ENCODE measurements around a stretch of chr7.

GRCh38 chr7:16754338-16754880 lies 854 bp downstream of the TSPAN13 start:
- PRO-cap = bidirectional peak, plus-strand start at chr7:16754386, minus-strand start at chr7:16754236

DNA sequence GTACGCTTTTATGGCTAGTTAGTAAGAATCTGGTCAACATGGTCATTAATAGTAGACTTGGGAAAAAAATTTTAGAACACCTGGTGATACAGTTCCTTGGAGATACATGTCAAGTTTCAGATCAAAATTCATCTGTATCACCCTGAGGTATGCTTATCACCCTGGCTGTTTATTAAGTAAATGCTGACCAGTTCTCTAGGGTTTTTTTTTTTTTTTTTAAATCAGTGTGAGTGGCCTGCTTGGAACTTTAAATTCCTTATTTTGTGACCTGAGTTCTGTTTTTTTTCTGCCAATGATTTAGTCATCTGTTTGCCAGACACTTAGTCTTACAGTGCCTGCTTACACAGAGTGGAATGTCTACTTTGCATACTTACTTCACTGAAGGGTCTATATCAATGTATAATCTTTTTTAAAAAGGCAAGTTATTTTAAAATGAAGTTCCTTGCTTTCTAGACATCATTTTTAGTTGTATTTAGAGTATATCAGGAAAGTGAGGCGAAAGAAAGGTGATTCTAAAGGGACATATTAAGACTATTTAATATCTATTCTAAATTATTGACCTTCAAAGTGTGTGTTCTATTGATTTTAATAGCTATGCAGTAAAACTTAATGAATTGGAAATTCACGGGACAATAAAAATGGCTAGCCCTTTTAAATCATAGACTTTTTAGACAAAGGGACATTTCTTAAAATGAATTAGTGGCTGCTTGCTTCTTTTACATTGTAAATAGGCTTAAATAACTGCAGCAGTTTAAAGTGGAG lies 2.0 kb downstream of the TSPAN13 start:
- PRO-cap = no peak

DNA sequence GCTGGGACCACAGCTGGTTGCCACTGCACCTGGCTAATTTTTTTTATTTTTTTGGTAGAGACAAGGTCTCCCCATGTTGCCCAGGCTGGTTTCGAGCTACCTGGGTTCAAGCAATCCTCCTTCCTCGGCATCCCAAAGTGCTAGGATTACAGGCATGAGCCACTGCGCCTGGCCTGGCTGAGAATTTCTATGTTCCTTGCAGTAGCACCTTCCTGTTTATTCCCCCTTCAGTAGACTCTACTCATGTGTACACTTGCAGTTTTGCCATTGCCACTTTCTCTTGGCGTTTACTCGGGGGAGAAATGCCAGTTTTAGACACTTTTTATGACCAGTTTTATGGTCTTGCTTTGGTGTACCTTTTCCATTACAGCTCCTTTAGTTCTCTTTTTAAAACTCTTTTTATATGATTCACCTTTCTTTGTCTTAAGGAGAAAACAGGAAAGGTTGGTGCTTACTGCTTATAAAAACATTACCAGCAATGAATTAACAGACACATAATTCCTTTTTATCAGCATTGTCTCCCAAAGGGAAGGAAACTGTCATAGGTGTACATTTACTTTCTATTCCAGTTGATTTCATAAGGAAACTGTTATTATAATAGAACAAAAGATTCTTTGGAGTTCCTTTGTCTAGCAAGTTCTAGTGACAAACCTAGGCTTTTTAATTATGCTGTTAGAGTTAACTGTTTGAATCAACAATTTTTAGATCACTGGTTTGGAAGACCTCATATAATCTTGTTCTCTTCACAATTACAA lies 11.9 kb downstream of the TSPAN13 start:
- PRO-cap = no peak

DNA sequence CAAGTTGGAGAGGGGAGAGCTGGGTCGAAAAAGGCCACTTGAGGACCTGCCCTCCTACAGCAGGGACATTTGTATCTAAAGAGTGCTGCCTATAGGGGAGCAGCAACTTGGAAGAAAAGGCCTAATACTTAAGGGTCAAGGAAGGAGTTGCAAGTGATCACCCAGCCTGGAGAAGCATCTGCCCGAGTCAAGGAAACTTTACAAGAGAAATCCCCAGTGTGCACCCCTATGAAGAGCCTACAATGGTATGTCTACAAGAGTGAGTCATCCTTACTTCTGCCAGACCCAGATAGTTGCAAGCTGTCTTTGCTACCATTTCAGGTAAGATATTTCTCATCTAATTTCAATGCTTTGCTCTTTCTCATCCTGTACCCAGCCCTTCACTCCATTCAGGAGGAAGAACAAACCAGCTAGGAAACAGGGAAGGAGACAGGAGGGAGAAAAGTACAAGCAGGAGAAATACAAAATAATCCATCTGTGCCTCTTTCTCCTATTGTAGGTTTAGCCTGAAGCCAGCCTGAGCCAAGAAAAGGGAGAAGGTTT lies 34.4 kb upstream of the AGR3 start:
- PRO-cap = no peak

DNA sequence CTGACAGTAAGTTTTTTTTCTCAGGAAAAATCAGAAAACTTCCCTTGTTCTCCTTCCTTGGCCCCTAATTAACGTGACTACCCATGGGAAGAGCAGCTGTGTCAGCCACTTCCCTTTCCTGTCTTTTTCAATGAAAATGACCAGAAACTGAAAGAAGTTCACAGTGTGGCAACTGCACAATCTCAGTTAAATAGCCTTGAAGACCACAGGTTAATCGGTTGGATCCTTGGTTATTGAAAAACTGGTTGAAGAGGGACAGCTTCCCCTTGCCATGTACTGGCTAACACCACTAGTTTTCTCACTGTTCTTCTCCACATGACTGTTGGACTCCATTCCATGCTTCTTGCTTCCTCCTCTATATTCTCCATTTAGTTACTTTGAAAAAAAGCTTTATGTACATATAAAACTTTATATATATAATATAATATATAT lies 148.8 kb upstream of the AGR3 start:
- PRO-cap = no peak

GRCh38 chr7:17085319-17085682 lies 203.5 kb upstream of the AGR3 start:
- PRO-cap = no peak

DNA sequence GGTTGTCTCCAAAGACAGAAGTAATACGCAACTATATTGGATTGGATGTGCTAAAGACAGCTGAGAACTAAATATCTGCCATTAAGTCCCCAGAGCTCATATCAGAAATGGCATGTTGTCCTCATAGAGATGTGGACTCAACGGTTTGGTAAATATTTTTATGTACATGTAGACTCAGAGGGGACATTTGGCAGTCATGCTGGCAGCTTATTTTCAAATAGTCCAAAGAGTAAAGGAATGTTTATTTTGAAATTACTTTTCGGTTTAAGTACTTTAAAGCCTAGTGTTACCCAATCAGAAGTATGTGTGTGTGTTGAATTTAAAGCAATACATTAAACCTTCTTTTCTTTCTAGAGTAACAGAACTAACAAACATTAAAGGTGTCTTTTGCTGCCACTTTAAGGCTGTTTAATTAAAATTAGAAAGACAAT lies 113.6 kb upstream of the AHR start:
- PRO-cap = no peak

DNA sequence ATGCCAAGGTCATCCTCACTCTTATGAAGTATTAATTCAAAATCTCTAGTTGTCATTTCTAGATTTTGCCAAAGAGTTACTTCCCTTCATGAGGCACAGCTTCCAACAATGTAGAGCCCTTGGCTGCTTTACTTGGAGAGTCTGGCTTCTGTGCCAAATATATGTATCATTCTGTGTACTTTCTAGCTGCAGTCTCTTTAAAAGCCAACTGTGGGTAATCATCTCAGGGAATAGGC lies 22.5 kb upstream of the AHR start:
- PRO-cap = no peak

DNA sequence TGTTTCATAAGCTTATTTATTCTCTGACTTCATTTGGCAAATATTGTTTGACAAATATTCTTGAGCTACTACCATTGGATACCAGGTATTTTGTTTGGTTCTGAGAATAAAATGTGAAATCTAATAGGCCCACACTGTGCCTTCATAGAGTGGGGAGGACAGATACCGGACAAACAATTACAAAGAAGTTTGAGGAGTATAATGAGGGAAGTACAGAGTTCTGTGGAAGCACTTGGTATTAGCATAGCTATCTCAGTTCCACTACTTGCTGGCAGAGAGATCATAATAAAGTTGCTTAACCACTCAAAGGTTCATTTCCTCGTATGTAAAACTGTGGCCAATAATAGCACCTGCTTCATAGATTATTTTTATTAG lies 22.1 kb upstream of the AHR start:
- PRO-cap = no peak

DNA sequence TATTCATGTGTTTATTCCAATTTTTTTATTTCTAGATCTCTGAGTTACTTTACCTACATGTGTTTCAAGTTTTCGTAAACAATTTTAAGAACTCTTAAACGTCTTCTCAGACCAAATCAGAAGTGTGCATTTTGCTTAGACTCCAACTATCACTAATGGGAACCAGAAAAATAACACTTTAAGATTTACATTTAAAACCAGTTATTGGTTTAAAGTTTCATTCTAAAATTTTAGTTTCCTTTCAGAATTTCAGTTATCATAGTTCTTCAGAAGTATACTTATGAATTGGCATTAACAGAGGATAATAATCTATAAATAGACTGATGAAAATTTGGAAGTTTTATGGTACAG lies 1.8 kb downstream of the AHR start:
- PRO-cap = no peak

DNA sequence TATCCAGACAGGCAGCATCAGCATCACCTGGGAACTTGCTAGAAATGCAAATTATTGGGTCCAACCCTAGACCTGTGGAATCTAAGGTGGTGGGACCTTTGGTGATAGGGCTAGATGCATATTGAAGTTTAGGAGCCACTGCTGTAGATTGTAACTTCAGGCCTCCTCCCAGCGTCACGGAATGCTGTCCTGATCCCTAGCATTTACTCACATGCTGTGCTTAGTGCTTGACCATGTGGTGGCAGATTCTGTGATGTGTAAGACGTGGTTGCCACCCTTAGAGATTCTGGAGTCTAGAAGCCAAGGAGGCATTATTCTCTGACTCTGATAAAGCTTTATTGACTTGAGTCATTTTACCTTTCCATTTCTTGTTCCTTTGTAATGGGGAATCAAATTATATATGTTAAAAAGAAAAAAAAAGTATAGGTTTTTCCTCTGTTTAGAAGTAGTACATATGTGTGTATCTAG lies 13.5 kb downstream of the AHR start:
- PRO-cap = no peak

GRCh38 chr7:17329336-17330277 lies 31.2 kb downstream of the AHR start:
- PRO-cap = no peak

DNA sequence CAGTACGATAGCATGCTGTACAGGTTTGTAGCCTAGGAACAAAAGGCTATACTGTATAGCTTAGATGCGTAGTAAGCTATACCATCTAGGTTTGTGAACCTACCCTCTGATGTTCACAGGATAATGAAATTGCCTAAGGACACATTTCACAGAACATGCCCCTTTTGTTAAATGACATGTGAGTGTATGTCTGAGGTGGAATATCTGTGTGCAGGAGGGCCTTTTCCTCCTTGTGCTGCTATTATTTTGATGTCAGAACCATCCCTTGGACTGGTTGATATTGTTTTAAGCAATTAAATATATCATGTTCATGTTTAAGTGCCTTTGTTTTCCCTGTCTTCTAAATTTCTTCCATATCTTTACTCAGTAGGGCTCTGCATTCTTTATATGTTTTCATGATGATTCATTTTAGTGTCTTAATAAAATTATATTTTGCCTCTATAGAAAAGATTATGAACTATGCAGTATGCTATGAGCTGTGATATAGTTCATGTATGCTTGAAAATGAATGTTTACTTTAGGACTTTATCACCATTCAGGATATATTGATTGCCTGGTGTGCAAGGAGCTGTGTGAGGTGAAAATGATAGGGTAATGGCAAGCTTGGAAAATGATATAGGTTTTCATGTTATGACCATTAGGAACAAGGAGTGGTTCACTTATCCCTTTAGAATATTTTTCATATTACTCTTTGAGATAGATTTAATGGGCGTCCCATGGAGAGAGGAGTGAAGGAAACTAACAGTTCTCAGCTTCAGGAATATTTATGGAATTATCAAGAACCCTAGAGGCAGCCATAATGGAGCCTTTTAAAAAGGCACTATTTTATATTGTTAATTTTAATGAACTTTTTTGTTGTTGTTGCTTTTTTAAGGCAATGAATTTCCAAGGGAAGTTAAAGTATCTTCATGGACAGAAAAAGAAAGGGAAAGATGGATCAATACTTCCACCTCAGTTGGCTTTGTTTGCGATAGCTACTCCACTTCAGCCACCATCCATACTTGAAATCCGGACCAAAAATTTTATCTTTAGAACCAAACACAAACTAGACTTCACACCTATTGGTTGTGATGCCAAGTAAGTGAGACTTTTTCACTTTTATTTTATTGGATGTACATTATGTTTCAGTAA lies 35.0 kb downstream of the AHR start:
- PRO-cap = no peak

GRCh38 chr7:17696464-17696915 lies 243.8 kb downstream of the SNX13 start:
- PRO-cap = no peak

- PRO-cap = no peak
Measured at GRCh38 chr7:17921038-17921876, 19.0 kb downstream of the SNX13 start.

- PRO-cap = unidirectional peak, plus-strand start at chr7:17939818; bidirectional peak, plus-strand start at chr7:17940062, minus-strand start at chr7:17940065
Measured at GRCh38 chr7:17939601-17940218, 584 bp downstream of the SNX13 start.

- PRO-cap = no peak
Measured at GRCh38 chr7:18086060-18086419, 58.4 kb upstream of the PRPS1L1 start.

DNA sequence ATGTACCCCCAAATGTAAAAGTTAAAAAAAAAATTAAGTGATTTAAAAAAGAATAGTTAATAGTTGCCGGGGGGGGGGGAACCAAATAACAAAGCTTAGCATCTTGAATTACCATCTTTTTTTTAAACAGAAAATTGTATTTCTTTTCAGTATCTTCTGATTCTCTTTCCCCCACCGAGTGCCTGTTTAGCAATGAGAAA lies 236.8 kb downstream of the TWIST1 start:
- PRO-cap = no peak

DNA sequence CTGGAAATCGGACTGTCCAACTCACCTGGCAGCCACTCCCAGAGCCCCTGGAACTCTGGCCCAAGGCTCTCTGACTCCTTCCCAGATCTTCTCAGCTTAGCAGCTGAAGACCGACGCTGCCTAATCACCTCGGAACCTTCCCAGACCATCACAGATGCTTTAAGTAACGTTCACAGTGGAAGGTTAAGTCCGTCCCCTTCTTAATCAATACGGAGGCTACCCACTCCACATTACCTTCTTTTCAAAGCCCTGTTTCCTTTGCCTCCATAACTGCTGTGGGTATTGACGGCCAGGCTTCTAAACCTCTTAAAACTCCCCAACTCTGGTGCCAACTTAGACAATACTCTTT lies 94.2 kb downstream of the MACC1 start:
- PRO-cap = no peak

GRCh38 chr7:20213843-20214875 lies 3.0 kb downstream of the MACC1 start:
- PRO-cap = no peak